Epithelial cell of alveolus of lung (primary cell): ENCODE results near the genes VTN, SLC13A2 and FAM222B.

- RAMPAGE, long total RNA = no peak
- RRBS = no CpG with 5 or more reads among the region's 7 CpGs
Measured at GRCh38 chr17:28370162-28371079, at the start of gene VTN. VTN (minus strand) TSS chr17:28370307.

- RAMPAGE, long total RNA = no peak
- RRBS = 42% methylated on average over 4 of the region's 35 CpGs
Measured at GRCh38 chr17:28404624-28405517, 1.1 kb downstream of the SLC46A1 start.

DNA sequence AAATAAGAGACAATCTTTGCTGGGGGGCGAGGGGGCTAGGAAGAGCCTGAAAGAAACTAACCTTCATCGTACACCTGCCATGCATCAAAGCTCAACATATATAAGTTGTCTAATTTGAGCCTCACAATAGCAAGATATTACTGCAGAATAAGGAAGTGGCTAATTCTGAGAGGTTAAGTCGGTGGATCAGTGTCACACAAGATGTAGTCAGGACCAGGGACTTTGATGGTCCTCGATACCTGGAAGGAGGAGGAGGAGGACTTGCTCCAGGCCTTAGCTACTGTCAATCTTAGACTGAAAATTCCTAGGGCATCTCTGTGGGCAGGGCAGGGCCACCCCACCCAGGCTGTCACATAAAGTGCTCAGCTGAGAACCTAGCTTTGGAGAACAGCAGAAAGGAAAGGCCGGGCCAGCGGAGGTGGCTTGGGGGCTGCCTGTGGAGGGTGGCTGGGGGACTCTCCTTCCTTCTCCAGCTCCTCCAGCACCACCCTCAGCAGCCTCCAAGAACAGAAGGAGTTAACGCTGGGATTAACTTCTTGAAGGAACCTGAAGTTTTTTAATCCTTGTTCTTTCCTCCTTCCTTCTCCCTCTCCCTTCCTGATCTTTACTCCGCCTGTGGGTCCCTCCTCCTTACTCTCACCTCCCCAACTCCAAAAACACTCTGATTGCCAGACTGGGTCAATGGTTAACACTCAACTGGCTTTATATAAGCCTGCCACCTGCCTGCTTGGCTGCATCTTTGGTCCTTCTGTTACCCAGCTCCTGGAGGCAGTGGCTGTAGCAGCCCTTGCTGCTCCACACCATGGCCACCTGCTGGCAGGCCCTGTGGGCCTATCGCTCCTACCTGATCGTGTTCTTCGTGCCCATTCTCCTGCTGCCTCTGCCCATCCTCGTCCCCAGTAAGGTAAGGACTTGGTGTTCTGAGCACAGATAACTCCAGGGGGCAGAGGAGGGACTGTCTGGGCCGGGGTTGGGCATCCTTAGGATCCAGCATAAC lies at the start of gene SLC13A2:
Gene SLC13A2, plus strand, starts transcription at position 734 of the 997 bp plus-strand sequence.
- RAMPAGE, long total RNA = no peak
- RRBS = no CpG with 5 or more reads among the region's 13 CpGs

DNA sequence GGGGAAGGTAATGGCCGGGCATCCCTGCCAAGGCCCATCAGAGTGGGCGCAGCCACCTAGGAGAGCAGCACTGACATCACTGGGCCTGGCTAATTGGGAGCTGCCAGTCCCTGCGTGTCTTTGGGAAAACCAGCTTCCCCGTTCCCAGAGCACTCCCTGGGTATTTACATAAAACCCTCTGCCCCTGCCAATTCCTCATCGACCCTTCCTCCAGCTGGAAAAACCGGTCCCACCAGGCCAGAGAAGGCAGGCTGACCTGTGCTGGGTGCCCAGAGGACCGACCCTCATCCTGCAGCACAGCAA lies 8.3 kb upstream of the FOXN1 start:
- RAMPAGE, long total RNA = no peak
- RRBS = no CpG with 5 or more reads among the region's 7 CpGs

DNA sequence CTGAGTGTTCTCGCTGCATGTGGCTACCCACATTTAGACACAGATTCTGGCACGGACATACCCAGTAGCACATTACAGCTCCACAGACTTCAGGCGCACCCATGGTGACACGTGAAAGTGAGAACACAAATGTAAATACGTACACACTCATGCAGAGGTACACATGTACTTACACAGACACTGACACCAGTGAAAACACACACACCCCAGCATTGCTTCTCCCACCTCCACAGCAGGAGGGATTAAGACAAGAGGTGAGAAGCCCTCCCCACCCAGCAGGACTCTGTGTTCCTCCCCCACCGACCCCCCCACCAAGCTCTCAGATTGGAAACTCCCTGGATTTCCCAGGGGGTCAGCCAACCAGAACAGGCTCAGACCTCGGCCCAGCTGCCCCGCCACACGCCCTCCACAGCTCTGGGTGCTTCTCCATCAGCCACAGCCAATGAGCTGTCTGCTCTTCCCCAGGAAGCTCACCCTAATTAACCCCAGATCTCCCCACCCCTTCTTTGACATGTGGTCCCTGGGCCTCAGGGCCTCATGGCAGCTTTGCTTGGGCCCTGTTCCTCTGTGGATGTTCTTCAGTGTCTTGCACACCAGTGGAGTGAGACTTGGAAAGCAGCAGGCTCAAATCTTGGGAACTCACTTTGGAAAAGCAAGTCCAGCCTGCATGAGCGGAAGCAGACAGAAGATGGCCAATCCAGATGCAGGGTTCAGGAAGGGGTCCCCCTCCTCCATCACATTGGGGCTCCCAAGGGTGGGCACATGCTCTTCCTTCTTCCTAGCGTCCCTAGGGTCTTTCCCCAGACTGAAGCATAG lies 5.2 kb upstream of the FOXN1 start:
- RAMPAGE, long total RNA = no peak
- RRBS = no CpG with 5 or more reads among the region's 11 CpGs

DNA sequence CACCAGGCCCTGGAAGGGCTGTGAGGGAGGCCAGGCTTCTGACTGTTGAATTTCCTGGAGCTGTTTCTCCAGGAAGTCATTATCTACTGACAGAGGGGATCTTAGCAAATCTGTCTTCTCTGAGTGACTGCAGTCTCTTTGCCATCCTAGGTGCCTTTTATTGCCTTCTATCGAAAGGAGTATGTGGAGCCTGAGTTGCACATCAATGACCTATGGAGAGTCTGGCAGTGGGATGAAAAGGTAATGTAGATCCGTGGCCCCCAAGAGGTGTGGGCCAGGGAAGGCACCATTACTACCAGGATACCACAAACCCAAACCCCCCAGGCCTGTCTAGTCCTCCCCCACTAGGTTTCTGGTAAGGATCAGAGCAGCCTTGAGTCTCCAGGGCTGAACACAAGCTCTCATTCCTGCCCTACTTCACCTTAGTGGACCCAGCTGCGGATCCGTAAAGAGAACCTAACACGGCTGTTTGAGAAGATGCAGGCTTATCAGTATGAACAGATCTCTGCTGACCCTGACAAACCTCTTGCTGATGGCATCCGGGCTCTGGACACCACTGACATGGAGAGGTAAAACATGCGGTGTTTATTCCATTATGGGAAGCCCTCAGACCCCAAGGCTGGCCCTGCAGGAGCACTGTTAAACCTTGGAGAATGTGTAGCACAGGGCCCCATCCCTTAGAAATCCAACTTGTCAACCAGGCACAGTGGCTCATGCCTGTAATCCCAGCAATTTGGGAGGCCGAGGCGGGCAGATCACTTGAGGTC lies 16.6 kb downstream of the SUPT6H start:
- RAMPAGE, long total RNA = no peak
- RRBS = no CpG with 5 or more reads among the region's 9 CpGs

DNA sequence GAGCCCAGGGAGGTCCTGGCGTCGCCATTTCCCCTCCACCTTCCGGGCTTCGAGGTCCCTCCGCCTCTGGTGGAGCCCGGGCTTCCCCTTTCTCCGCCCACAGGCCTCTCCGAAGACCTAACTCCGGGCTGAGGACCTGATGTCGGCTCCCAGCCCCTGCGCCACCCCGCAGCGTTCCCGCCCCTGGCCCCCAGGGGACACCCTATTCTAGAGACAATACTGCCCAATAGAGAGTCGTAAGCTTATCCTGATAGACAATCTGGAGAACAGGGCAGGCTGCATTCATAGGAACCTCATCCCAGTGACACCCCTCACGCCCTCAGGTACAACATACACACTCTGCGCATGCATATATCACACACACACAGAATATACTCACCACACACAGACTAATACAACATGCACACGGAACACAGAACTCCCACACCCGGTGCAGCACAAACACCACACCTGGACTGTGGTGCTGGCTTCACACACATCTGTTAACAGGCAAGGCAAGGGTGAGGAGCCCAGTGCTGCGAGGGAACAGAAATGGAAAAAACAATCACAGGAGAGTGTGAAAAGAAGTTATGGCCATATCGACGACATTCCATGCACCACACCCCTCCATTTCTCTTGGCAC lies 693 bp upstream of the PROCA1 start:
- RAMPAGE, long total RNA = no peak
- RRBS = 22% methylated on average over 3 of the region's 22 CpGs

GRCh38 chr17:28811558-28811925 lies 31.0 kb downstream of the FAM222B start:
- RAMPAGE, long total RNA = no peak
- RRBS = no CpG with 5 or more reads among the region's 3 CpGs

DNA sequence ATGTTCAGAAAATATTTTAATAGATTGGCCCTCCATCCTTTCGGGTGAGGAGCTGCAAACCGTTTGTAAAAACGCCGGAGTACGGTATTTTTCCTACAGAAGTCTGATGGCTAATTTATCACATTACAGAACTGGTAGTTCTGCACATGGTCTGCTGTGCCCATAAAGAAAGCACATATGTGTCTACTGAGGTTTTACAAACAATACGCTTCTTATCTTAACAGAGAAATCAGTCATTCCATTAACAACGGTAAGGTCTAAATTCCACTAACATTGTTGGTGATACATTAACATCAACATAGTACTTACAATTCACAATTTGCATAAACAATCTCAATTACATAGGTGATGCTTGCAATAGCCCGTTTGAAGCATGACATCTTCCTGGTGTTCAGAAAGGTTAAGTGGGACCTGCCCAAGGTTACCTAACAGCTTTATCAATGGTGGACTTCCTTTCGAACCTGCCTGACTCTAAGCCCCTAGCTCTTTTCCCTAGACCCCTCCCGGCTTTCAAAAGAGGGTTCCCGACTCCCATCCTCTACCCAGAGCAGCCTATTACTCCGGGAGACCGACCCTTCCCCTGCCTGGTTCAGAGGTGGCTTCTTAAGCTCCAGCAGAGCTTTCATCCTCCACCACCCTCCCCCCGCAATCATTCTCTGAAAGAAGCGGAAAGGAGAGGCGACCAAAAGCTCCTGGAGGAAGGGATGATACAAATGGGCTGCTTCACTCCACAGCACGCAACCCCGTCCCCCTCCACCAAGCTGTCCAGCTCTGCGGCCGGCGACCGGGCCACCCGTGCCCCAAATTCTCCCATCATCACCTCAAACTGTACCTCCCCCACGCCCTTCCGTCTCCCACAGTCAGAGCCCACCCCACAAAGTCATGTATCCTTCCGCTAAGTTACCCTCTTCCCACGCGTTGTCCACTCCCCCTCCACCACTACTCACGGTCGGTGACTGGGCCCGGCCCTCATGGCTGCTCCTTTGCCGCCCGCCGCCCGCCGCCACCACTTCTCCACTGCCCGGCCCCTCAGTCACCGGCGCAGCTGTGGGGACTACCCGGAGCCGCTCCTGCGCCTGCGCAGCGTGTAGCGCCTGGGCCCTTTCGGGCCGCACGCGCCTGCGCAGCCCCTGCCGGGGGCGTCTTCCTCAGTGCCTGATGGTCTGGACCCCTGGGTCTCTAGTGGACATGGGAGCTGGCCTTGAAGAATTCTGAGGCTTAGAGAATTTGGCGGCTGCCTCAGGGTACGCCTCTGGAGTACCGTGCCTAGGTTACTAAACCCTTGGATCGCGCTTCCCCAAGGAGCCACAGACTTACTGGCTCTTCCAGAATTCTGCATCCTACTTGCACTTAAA lies at the start of gene FAM222B:
Gene FAM222B, minus strand, starts transcription at position 1,056 of the 1,355 bp plus-strand sequence.
- RAMPAGE, long total RNA = no peak
- RRBS = 1% methylated on average over 20 of the region's 57 CpGs

GRCh38 chr17:28879453-28880550 lies 17.7 kb downstream of the FLOT2 start:
- RAMPAGE, long total RNA = no peak
- RRBS = no CpG with 5 or more reads among the region's 13 CpGs

- RAMPAGE, long total RNA = no peak
- RRBS = no CpG with 5 or more reads among the region's 2 CpGs
Measured at GRCh38 chr17:28895974-28896563, 1.5 kb downstream of the FLOT2 start.

- RAMPAGE, long total RNA = no peak
- RRBS = no CpG with 5 or more reads among the region's 10 CpGs
Measured at GRCh38 chr17:29117025-29117438, 63.2 kb downstream of the MYO18A start.

- RAMPAGE, long total RNA = no peak
- RRBS = 3% methylated on average over 4 of the region's 11 CpGs
Measured at GRCh38 chr17:29140265-29140631, 40.0 kb downstream of the MYO18A start.

DNA sequence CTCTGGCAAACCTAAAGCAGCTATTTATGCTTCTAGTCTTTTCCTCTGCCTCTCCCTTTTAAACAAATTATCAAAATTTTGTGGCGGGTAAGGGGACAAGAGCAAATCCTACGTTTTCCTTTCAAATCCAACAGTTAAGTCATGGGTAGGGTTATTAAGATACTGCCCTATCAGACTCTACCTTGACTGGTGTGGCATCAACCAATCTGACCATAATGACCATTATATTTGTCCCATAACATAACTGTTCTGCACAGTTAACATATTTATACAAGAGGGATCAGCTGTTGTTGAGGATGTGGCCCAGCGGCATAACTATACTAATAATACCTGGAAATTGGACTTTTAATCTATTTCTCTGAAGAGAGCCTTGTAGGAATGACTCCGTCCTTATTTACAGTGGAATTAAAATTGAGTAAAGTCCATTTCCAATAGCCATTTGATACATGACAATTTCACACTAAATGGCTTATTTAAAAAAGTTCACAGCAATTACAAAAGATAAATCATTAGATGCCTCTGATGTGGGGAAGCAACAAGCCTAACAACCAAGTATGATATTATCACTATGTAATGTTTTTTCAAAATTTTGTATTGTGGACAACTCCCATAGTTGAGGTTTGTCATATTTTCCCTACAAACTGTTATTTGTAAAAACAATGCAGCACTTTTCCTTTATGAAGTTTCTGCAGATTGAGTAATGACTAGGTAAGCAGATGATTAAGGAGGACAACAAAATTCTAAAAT lies 13.6 kb downstream of the CRYBA1 start:
- RAMPAGE, long total RNA = no peak
- RRBS = no CpG with 5 or more reads among the region's 4 CpGs

- RAMPAGE, long total RNA = no peak
- RRBS = no CpG with 5 or more reads among the region's 6 CpGs
Measured at GRCh38 chr17:29332563-29332762, 38.5 kb upstream of the NUFIP2 start.

DNA sequence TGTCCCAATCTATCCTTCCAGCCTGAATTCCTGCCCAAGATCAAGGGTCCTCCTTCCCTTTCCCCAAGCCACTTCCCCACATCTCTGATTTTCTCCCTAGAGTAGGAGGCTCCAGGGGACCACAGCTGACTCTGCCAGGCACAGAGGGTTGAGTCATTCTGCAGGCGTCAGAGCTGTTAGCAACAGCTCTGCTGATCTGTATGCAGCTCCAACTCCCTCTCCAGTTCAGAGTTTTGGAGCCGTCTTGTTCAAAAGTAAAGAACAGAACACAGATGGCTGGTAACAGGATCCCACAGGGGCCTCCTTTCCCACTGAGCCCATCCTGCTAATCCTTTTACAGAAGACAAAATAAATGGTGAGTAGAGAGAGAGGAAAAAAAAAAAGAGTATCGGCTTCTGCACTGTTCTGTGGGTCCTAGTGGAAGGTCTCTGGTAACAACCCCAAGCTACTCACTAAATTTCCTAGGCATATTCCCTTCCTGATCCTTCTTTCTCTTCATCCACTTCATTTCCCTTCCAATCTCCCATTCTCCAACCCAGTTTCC lies 13.4 kb upstream of the TAOK1 start:
- RAMPAGE, long total RNA = no peak
- RRBS = no CpG with 5 or more reads among the region's 3 CpGs

DNA sequence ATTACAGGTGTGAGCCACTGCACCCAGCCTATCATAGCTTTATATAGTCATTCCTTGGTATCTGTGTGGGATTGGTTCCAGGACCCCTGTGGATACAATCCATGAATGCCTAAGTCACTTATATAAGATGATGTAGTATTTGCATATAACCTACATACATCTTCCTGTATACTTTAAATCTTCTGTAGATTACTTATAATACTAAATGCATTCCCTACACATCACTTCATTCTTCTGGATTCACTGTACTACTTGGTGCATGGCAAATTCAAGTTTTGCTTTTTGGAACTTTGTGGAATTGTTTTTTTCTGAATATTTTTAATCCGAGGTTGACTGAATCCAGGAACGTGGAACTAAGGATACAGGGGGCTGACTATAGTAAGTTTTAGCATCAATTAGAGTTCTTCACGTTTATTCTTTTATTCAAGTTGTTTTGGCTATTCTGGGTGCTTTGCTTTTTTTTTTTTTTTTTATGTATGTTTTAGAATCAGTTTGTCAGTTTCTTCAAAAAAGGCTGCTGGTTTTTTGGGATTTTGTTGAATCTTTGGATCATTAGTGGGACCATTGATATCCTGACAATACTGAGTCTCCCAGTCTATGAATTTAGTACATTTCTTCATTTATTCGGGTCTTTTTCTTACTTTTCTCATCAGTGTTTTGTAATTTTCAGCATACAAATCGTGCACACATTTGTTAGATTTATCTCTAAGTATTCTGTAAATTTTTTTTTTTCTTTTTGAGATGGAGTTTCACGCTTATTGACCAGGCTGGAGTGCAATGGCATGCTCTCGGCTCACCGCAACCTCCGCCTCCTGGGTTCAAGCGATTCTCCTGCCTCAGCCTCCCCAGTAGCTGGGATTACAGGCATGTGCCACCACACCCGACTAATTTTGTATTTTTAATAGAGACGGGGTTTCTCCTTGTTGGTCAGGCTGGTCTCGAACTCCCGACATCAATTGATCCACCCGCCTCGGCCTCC lies 28.6 kb downstream of the TAOK1 start:
- RAMPAGE, long total RNA = no peak
- RRBS = no CpG with 5 or more reads among the region's 16 CpGs

DNA sequence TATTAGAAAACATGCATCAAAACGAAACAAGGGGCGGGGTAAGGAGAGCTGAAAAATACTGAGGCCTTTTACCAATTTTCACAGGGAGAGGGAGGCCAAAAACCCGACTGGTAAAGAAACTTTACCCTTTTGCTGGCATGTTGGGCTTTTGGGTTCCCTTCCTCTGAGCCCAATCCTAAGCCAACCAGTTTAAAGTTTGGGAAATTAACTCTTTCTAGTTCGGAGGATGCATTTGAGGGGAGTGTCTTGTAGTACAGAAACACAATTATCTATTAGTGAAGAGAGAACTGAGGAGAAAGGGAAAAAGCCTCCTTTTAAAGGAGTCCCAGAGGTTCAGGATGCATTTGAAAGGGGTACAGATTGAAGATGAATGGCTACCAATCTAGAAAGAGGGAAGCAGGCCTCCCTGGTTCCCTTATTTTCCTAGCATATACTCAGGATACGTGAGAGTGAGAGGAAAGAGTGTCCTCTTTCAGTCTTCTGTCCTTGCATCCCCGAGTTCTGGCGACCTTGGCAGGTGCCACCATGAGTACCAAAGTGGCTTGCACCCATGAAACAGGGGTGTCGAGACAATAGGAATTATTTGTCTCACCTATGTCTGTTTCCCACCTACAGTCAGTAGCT lies 44.0 kb downstream of the TAOK1 start:
- RAMPAGE, long total RNA = no peak
- RRBS = no CpG with 5 or more reads among the region's 8 CpGs

- RAMPAGE, long total RNA = no peak
- RRBS = no CpG with 5 or more reads among the region's 8 CpGs
Measured at GRCh38 chr17:29502475-29502941, 64.3 kb downstream of the ABHD15 start.

DNA sequence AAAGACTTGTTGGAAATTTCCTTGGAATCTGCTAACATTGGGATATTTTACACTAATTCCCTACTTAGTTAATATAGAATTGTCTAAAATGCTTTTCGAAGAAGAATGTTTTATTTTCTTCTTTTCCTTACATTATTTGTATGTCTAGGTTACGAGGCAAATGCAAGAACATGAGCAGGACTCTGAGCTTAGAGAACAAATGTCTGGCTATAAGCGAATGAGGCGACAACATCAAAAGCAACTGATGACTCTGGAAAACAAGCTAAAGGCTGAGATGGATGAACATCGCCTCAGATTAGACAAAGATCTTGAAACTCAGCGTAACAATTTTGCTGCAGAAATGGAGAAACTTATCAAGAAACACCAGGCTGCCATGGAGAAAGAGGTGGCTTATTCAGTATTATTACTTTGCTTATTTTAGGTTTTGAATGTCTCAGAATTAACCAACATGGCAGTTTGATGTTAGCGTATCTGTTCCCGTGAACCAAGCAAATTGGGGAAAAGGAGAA lies 59.0 kb downstream of the ABHD15 start:
- RAMPAGE, long total RNA = no peak
- RRBS = no CpG with 5 or more reads among the region's 8 CpGs